Uterus (tissue), 7 donors: ENCODE data around the gene TEX43.

GRCh38 chr5:123420231-123420967 is 2.8 kb downstream of the CEP120 start:
- PRO-cap, 4 experiments = no peak in any of the 4 experiments
- RAMPAGE, long total RNA, 2 experiments = no peak in any of the 2 experiments
- RRBS = no CpG with 5 or more reads among the region's 3 CpGs

- PRO-cap, 4 experiments = peak in 4 of 4 experiments; most common minus-strand start chr5:123513298 (in 2)
- RAMPAGE, long total RNA, 2 experiments = no peak in any of the 2 experiments
- RRBS = no CpG with 5 or more reads among the region's 3 CpGs
Measured at GRCh38 chr5:123513107-123513605, 1.2 kb downstream of the CSNK1G3 start.

DNA sequence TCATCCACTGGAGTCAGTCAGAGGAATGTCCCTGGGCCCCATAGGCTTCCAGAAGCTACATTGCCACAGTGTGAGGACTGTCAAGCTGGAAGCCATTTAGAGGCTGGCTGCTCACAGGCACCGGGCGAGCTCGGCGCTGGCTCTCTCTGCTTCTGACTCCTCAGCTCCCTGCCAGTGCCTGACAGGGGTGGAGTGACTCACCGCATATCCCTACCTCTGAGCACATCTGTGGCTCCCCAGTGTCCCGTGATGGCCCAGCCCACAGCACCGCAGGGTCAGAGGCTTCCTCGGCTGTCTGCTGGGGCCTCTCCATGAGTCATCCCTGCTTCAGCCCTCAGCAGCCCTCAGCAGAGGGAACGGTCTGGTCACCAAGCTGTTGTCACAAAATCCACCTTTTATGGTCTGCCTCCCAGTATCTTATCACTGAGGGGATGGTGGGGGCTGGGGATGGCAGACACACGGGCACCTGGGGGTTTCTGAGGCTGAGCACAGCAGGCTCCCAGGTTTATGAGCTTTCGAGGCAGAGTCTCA is 117.4 kb downstream of the ZNF608 start:
- PRO-cap, 4 experiments = peak in 2 of 4 experiments; most common minus-strand start position 154 of the sequence (in 2)
- RAMPAGE, long total RNA, 2 experiments = no peak in any of the 2 experiments
- RRBS = no CpG with 5 or more reads among the region's 11 CpGs

GRCh38 chr5:124735114-124735888 is 11.1 kb downstream of the ZNF608 start:
- PRO-cap, 4 experiments = no peak in any of the 4 experiments
- RAMPAGE, long total RNA, 2 experiments = no peak in any of the 2 experiments
- RRBS = 9% methylated on average over 9 of the region's 25 CpGs

DNA sequence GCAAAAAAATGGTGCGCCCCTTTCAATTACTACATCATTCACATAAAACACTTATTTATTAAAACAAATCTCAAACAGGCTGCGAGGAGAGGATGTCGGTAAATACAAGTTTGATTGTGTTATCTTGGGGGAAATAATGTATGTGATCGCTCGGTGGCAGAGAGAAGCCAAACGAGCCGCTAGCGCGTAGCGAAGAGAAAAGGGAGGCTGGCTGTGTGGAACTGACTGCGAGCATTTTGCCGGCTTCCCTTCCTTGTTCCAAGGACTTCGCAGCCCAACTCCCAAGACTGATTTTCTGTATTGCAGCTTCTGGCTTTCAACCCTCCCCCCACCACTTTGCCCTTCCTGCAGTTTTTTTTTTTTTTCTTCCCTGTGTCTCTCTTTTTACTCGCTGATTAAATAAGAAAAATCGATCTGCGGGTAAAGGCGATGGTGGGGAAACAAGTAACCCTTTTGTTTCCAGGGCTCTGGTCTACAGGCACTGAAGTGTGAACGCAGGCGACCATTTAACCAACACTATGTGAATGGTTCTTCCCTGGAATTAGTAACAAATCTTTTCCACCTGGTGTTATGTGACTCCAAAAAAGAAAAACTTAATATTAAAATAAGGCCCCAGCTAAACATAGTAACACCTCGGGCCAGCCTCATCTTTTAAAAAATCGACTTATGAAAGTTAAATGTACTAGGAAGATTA is 2.8 kb upstream of the ZNF608 start:
- PRO-cap, 4 experiments = peak in 4 of 4 experiments; most common plus-strand start position 253 of the sequence (in 1); most common minus-strand start position 289 of the sequence (in 4)
- RAMPAGE, long total RNA, 2 experiments = no peak in any of the 2 experiments
- RRBS = no CpG with 5 or more reads among the region's 21 CpGs

DNA sequence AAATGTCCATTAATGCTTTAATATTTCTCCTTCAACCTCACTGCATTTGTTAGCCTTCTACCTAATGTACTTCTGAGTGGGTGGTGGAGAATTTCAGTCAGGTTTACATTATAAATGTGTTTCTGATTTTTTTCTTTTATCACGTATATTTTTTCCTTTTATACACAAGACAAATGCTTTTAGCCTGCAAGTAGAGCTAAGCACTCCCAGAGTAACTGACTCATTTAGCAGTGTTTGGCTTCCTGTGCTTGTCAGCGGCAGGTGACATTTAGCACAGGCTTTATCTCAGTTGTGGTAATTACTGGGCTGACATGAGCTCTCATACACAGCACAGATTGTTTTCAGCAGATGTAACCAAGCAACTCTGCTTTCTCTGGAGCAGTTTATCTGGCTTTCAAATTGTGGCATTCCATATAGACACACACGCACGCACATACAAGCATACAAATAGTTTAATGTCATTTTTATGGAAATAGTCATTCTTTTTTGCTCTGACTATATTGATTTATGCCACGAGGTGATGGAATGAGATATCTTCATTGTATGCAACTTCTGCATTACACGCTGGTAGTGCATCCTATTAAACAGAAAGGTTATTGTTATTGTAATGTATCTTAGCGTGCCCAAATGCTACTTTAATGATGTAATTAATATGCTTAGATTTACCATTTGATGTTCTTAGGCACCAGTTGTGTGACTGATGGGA is 379.1 kb upstream of the GRAMD2B start:
- PRO-cap, 4 experiments = no peak in any of the 4 experiments
- RAMPAGE, long total RNA, 2 experiments = no peak in any of the 2 experiments
- RRBS = no CpG with 5 or more reads among the region's 7 CpGs

- PRO-cap, 4 experiments = no peak in any of the 4 experiments
- RAMPAGE, long total RNA, 2 experiments = no peak in any of the 2 experiments
- RRBS = no CpG with 5 or more reads among the region's 4 CpGs
Measured at GRCh38 chr5:126364445-126364821, 58.8 kb upstream of the GRAMD2B start.

- PRO-cap, 4 experiments = no peak in any of the 4 experiments
- RAMPAGE, long total RNA, 2 experiments = no peak in any of the 2 experiments
- RRBS = no CpG with 5 or more reads among the region's 2 CpGs
Measured at GRCh38 chr5:126461734-126462176, 38.5 kb downstream of the GRAMD2B start.

DNA sequence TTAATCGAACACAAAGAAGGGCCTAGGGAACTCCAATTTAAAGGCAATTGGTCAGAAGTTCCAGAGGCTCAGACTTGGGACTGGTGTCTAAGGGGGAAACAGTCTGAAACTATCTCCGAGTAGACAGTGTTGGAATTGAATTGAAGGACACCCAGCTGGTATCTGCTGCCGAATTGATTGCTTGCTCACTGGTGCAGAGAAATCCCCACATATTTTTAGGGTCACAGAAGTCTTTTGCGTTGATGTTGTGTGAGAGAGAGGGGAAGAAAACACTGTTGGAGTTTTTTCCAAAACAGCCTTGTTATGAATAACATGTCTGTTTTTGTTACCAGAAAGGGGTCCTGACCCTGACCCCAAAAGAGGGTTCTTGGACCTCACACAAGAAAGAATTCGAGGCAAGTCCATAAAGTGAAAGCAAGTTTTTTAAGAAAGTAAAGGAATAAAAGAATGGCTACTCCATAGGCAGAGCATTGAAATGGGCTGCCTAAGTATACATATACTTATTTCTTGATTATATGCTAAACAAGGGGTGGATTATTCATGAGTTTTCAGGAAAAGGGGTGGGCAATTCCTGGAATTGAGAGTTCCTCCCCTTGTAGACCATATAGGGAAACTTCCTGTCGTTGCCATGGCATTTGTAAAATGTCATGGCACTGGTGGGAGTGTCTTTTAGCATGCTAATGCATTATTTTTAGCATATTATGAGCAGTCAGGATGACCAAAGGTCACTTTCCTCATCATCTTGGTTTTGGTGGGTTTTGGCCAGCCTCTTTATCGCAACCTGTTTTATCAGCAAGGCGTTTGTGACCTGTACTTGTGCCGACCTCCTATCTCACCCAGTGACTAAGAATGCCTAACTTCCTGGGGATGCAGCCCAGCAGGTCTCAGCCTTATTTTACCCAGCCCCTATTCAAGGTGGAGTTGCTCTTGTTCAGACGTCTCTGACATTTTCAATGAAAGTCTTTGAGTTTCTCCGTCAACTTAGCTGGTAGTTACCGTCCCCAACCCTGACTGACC is 81.1 kb downstream of the ALDH7A1 start:
- PRO-cap, 4 experiments = peak in 2 of 4 experiments; most common plus-strand start position 697 of the sequence (in 2)
- RAMPAGE, long total RNA, 2 experiments = no peak in any of the 2 experiments
- RRBS = no CpG with 5 or more reads among the region's 12 CpGs

DNA sequence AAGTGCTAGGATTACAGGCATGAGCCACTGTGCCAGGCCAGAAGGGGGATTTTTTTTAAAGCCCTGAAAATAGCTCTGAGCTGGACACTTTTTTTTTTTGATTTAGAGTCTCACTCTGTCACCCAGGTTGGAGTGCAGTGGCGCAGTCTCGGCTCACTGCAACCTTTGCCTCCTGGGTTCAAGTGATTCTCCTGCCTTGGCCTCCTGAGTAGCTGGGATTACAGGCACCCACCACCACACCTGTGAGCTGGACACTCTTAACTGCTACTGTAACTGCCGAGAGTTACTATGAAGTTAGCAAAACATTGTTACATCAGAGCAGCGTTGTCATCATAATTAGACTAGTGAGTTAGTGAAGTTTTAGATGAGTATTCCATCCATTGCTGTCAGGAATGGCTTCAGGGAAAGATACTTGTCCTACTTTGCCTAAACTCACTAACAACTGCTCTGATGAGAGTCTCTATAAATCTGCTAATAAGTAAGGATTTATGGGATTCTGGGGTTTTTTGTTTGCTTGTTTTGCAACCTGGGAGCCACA is at the start of gene TEX43:
TSS of gene TEX43 (plus strand) at position 363 of the 538 bp plus-strand sequence.
- PRO-cap, 4 experiments = no peak in any of the 4 experiments
- RAMPAGE, long total RNA, 2 experiments = no peak in any of the 2 experiments
- RRBS = no CpG with 5 or more reads among the region's 4 CpGs

GRCh38 chr5:126845538-126846159 is 68.7 kb downstream of the LMNB1 start:
- PRO-cap, 4 experiments = peak in 4 of 4 experiments; most common plus-strand start chr5:126845954 (in 2); most common minus-strand start chr5:126845826 (in 1)
- RAMPAGE, long total RNA, 2 experiments = no peak in any of the 2 experiments
- RRBS = no CpG with 5 or more reads among the region's 14 CpGs

DNA sequence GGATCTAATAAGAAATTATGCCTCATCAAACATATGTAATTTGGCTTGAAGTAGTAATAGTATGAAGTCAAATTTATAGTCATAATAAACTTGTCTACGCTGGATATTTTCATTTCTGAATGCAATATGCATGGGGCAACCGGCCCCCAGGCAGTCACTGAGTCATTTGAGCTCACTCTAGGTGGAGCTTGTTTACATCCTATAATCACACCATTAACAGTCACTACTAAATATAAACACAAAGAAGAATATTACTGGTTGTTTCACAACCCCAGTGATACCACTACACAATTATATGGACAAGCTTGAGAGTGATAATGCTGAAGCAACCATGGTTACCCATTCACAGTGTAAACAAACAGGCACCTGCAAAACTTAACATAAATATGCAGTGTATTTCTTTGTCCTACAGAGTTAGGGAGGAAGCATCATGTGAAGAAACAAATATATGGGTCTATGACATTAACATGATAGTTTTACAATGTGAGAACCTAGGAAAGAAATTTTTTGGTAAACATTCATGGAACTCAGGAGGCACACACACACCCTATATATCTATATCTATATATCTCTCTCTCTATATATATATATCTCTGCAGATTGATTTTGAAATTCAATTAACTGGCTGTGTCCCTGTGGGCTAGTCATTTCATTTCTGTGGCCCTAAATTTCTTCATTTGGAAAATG is 68.5 kb downstream of the MARCHF3 start:
- PRO-cap, 4 experiments = no peak in any of the 4 experiments
- RAMPAGE, long total RNA, 2 experiments = no peak in any of the 2 experiments
- RRBS = no CpG with 5 or more reads among the region's 2 CpGs

- PRO-cap, 4 experiments = no peak in any of the 4 experiments
- RAMPAGE, long total RNA, 2 experiments = no peak in any of the 2 experiments
- RRBS = no CpG with 5 or more reads among the region's 1 CpG
Measured at GRCh38 chr5:126971449-126972009, 58.8 kb downstream of the MARCHF3 start.

- PRO-cap, 4 experiments = no peak in any of the 4 experiments
- RAMPAGE, long total RNA, 2 experiments = no peak in any of the 2 experiments
- RRBS = no CpG with 5 or more reads among the region's 1 CpG
Measured at GRCh38 chr5:127285630-127285951, 5.0 kb upstream of the MEGF10 start.

DNA sequence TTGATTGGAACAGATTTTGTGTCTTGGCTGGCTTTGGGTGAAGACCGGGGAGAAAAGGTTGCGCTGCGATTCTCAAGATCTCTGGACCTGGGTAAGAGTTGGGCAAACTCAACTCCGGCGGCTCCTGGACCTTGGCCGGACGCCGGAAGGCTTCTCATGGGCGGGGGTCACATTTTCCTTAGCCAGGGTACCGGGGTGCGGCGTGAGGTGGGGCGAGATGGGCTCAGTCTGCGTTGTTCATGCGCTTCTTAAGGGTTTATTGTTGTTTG is 304 bp downstream of the MEGF10 start:
- PRO-cap, 4 experiments = no peak in any of the 4 experiments
- RAMPAGE, long total RNA, 2 experiments = no peak in any of the 2 experiments
- RRBS = 6% methylated on average over 4 of the region's 15 CpGs

GRCh38 chr5:127410323-127410865 is 107.0 kb upstream of the PRRC1 start:
- PRO-cap, 4 experiments = no peak in any of the 4 experiments
- RAMPAGE, long total RNA, 2 experiments = no peak in any of the 2 experiments
- RRBS = no CpG with 5 or more reads among the region's 14 CpGs

DNA sequence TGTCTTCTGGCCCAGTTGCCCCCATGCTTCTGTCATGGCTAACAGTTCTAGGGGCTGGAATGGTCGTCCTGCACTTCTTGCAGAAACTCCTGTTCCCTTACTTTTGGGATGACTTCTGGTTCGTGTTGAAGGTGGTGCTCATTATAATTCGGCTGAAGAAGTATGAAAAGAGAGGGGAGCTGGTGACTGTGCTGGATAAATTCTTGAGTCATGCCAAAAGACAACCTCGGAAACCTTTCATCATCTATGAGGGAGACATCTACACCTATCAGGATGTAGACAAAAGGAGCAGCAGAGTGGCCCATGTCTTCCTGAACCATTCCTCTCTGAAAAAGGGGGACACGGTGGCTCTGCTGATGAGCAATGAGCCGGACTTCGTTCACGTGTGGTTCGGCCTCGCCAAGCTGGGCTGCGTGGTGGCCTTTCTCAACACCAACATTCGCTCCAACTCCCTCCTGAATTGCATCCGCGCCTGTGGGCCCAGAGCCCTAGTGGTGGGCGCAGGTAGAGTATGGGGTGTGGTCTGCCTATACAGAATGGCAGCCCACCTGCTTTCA is 905 bp downstream of the SLC27A6 start:
- PRO-cap, 4 experiments = no peak in any of the 4 experiments
- RAMPAGE, long total RNA, 2 experiments = no peak in any of the 2 experiments
- RRBS = no CpG with 5 or more reads among the region's 15 CpGs

GRCh38 chr5:129094384-129094637 is 238 bp upstream of the ISOC1 start:
- PRO-cap, 4 experiments = peak in 4 of 4 experiments; most common minus-strand start chr5:129094473 (in 2)
- RAMPAGE, long total RNA, 2 experiments = no peak in any of the 2 experiments
- RRBS = 2% methylated on average over 32 of the region's 34 CpGs

GRCh38 chr5:131212478-131213025 is 41.8 kb downstream of the LYRM7 start:
- PRO-cap, 4 experiments = no peak in any of the 4 experiments
- RAMPAGE, long total RNA, 2 experiments = no peak in any of the 2 experiments
- RRBS = no CpG with 5 or more reads among the region's 5 CpGs

DNA sequence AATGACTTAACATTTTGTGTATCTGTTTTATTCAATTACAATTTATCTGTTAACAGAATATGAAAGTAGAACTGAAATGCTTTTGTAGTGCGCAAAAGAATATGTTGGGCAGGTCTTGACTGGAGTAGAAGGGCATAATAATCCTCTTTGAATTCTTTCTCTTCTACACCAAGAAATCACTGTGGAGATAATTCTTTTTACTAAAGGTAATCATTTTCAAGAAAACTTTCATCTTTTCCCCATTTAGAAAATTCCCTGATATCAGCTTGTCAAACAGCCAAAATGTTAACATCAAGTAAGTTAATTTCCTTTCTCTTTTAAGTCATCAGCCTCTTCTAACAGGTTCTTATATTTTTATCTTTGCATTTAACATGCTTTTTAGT is 12.7 kb upstream of the CDC42SE2 start:
- PRO-cap, 4 experiments = no peak in any of the 4 experiments
- RAMPAGE, long total RNA, 2 experiments = no peak in any of the 2 experiments
- RRBS = no CpG with 5 or more reads among the region's 1 CpG